MCF 10A (cell line): ENCODE results near the genes IL21R and SBK1.

- PRO-cap, result no peak
- RRBS, result 8% methylated on average over 15 of the region's 69 CpGs
These were observed 43.2 kb downstream of the C16orf82 start for GRCh38 chr16:27109565-27110781.

DNA sequence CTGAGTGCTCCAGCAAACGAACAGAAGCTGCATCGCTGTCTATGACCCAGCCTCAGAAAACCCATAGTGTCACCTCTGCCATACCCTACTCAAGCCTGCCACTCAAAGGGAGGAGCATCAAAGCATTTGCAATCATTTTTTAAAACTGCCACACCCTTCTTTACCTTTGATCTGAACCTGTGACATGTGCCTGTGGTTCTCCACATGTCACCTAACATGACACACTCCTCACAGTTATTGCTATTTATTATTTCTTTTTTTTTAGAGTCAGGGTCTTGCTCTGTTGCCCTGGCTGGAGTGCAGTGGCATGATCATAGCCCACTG is 7.3 kb upstream of the KDM8 start:
- PRO-cap, result no peak
- RRBS, result no CpG with 5 or more reads among the region's 2 CpGs

- PRO-cap, result no peak
- RRBS, result no CpG with 5 or more reads among the region's 10 CpGs
These were observed 4.6 kb upstream of the KDM8 start for GRCh38 chr16:27198608-27199212.

GRCh38 chr16:27199748-27200286 is 3.5 kb upstream of the KDM8 start:
- PRO-cap, result no peak
- RRBS, result no CpG with 5 or more reads among the region's 2 CpGs

GRCh38 chr16:27222689-27223291 is 19.5 kb downstream of the KDM8 start:
- PRO-cap, result no peak
- RRBS, result no CpG with 5 or more reads among the region's 17 CpGs

DNA sequence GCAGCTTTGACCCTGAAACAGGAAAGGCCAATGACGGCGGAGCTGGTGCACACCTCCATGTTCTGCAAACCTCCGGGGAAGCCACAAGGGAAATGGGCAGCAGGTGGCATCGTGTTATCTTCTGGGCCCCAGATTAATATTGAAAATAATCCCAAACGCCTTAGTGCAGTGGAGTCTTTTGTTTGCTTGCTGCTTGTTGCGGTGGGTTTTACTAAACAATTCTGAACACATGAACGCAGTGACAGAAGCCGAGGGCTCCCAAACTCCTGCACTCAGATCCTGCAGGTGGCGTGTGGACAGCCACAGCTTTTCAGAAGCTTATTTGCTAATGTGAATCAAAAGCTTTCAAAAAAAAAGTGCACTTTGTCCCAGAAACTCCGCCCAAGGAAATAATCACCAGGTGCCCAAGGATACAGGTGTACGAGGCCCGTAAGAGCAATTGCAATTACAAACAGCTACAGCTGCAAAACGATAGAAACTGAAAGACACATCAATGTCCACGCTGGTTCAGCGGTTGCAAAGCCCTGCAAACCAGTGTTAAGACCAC is 22.6 kb downstream of the KDM8 start:
- PRO-cap, result no peak
- RRBS, result no CpG with 5 or more reads among the region's 15 CpGs

- PRO-cap, result no peak
- RRBS, result 92% methylated on average over 9 of the region's 27 CpGs
These were observed 25.7 kb downstream of the KDM8 start for GRCh38 chr16:27228538-27229825.

DNA sequence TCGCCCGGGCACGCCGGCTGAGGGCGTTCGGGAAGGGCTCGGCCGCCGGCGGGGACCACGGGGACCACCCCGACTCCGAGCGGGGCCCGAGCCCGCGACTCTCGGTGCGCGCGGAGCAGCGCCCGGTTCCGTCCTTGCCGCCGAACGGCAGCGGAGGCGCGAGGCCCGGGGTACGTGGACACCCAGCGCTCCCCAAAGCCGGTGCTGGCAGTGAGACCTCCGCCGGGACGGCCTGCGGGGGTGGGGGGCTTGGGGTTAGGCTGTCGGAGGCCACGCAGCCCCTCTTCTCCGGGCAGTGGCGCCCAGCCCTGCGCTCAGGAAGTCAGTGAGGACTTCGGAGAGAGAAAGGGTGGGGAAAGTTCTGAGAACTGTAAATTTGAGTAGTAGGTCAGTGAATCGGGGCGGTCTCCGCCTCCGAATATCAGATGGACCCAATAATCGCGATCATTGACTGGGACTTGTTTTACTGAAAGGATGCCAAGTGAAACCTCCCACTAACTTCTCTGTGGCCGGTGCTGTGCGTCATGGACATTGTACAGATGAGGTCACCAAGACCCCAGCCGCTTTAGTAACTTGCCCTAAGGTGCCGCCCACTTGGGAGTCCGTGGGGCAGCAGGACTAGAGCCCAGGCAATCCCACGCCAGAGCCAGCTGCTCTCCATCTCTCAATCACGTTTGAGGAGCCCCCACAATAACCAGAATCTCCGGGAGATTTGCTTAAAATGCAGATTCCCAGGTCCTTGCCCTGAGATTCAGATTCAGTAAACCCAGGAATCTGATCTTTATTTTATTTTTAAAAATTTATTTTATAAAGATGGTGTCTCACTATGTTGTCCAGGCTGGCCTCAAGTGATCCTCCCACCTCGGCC is 522 bp downstream of the IL4R start:
- PRO-cap, result bidirectional peak, plus-strand start at position 593 of the sequence, minus-strand start at position 420 of the sequence
- RRBS, result 1% methylated on average over 30 of the region's 59 CpGs

DNA sequence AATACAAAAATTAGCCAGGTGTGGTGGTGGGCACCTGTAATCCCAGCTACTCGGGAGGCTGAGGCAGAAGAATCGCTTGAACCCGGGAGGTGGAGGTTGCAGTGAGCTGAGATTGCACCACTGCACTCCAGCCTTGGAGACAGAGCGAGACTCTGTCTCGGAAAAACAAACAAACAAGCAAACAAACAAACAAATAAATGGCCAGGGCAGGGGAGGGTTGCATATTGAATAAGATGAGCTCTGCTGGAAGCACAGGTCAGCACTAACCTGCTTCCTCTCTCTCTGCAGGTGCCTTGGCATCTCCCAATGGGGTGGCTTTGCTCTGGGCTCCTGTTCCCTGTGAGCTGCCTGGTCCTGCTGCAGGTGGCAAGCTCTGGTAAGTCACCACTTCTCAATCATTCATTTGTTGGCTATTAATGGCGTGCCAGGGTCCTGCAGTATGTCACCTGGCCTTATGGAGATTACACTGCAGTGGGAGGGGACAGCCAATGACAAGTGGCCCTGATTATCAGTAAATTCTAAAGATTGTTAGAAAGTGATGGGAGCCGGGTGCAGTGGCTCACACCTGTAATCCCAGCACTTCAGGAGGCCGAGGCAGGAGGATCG is 26.2 kb downstream of the IL4R start:
- PRO-cap, result no peak
- RRBS, result no CpG with 5 or more reads among the region's 9 CpGs

DNA sequence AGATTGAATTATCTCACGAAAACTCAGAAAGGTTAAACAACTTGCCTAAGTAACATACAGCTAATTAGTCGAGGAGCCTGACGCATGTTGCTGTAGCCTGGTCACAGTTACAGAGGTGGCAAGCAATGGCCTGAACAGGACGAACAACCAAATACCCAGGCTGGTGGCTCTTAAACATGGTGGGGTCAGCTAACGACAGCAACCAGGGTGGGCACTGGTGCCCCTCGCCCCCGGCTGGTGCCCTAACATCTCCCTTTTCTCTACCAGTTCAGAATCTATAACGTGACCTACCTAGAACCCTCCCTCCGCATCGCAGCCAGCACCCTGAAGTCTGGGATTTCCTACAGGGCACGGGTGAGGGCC is 38.5 kb downstream of the IL4R start:
- PRO-cap, result no peak
- RRBS, result no CpG with 5 or more reads among the region's 11 CpGs

DNA sequence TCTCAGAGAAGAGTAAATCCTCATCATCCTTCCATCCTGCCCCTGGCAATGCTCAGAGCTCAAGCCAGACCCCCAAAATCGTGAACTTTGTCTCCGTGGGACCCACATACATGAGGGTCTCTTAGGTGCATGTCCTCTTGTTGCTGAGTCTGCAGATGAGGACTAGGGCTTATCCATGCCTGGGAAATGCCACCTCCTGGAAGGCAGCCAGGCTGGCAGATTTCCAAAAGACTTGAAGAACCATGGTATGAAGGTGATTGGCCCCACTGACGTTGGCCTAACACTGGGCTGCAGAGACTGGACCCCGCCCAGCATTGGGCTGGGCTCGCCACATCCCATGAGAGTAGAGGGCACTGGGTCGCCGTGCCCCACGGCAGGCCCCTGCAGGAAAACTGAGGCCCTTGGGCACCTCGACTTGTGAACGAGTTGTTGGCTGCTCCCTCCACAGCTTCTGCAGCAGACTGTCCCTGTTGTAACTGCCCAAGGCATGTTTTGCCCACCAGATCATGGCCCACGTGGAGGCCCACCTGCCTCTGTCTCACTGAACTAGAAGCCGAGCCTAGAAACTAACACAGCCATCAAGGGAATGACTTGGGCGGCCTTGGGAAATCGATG is 38.2 kb upstream of the IL21R start:
- PRO-cap, result no peak
- RRBS, result no CpG with 5 or more reads among the region's 14 CpGs

GRCh38 chr16:27401864-27402759 is at the start of gene IL21R:
TSS of gene IL21R (plus strand) at chr16:27402174.
- PRO-cap, result no peak
- RRBS, result no CpG with 5 or more reads among the region's 23 CpGs

GRCh38 chr16:27402760-27403250 is 831 bp downstream of the IL21R start:
- PRO-cap, result no peak
- RRBS, result no CpG with 5 or more reads among the region's 15 CpGs

DNA sequence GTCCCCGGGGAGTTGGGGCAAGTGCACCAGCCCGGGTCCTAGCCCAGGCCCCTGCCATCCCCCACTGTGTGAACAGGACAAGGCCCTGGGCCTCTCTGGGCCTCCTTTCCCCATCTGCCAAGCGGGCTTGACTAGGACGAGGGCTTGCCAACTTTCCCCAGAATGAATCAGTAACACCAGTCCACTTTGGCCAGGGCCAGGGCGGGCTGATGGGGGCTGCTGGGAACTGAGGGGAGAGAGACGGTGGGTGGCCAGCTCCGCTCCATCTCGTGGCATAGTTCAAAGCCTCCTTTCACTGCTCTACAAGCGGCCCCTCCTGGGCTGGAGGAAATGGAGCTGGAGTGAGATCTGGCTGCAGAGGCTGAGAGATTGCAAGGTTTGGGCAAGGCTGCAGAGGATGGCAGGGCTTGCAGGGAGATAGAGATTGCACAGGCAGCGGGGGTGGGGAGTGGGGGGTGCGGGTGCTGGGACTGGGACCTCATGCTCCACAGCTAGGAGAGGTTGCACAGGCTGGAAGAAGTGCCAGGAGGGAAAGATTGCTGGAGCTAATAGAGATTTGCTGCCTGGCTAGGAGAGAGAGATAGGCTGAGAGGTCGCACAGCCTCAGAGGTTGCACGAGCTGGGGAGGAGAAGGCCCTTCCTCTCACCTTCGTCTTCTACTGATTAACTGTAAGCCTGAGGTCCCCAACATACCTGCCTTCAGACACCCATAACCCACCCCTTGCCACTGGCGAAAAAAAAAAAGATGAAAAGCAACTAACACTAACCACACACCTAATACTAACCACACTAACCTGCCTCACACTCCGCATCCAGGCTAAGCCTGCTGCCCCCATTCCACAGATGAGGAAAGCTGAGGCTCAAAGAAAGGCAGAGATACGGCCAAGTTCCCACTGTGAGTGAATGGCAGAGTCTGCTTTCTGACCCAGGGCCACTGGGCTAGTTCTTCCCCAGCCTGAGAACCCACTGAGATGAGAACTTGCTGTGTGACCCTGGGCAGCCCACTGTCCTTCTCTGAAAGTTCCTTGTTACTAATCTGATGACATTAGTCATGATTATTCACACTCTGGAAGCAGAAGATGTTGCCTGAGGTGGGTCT is 4.3 kb downstream of the IL21R start:
- PRO-cap, result no peak
- RRBS, result no CpG with 5 or more reads among the region's 17 CpGs

GRCh38 chr16:27547382-27547665 is 2.4 kb downstream of the GTF3C1 start:
- PRO-cap, result no peak
- RRBS, result no CpG with 5 or more reads among the region's 4 CpGs

DNA sequence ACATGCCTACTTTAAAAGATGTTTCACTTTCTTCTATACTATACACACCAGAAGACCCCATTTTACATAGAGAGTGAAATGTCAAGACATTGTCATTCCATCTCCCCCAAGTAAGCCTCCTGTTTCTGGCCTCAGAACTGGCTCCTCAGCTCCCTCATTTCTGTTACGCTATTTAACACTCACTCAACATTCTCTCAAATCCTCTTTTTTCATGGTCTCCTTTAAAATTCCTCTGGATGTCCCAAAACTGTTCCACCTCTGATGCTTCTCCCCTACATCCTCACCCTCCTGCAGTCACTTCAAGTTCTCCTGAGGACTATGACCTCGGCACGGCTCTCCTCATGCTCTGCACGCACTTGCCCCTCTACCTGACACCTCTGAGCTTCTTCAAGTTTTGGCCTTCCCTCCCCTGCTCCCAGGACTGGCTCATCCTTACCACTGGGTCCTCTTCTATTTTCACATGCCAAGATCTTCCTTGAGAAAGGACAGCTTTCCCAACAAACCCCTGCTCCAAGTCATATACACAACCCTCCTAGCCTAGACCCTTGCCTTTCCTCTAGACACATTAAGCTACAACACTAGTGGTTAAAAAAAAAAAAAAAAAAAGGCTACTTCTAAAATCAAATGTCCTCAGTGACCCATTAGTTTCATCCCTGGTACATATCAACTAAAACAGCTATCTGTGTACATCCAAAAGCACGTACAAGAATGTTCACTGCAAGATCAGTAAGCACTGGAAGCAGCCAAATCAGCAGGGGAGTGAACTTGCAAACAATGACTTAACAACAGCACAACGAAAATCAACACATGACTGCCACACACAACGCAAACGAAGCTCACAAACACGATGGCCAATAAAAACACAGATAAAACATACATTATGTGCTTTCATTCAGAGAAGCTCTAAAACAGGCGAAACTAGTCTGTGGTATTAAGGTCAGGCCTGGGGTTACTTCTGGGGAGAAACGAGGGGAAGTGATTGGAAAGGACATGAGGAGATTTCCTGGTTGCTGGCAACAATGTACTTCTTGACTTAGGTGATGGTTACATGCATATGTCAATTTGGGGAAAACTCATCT is 60.8 kb downstream of the XPO6 start:
- PRO-cap, result no peak
- RRBS, result no CpG with 5 or more reads among the region's 11 CpGs

- PRO-cap, result no peak
- RRBS, result no CpG with 5 or more reads among the region's 9 CpGs
These were observed 39.5 kb downstream of the XPO6 start for GRCh38 chr16:28172217-28172737.

GRCh38 chr16:28175489-28176158 is 36.1 kb downstream of the XPO6 start:
- PRO-cap, result no peak
- RRBS, result no CpG with 5 or more reads among the region's 7 CpGs

DNA sequence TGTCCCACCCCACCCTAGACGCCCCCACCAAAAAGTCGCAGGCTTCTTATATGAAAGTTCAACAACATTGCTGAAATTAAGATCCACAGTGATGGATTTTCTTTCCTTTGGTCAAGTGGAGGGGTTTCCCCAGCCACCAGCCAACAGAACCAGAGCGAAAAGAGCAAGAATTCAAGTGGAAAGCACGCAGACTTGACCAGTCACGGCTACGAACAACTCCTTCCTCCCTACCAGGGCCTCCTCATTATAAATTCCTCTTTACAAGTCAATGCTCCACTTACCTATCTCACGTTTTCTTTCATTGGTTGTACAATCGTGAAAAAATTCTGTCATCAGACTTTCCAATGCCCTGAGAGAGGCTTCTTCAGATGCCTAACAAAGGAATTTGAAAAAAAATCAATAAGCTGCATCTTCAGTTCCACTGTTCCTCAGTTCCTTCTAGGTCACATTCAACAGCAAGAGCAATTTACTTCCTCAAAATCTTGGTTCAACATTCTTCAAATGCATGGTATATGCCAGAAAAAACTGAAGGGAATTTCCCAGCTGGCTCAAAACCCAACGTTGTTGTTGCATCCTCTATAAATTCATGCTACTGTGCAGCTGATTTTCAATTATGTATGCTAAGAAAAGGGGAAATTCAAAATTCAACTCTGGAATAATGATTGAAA is 31.0 kb downstream of the XPO6 start:
- PRO-cap, result no peak
- RRBS, result no CpG with 5 or more reads among the region's 9 CpGs

DNA sequence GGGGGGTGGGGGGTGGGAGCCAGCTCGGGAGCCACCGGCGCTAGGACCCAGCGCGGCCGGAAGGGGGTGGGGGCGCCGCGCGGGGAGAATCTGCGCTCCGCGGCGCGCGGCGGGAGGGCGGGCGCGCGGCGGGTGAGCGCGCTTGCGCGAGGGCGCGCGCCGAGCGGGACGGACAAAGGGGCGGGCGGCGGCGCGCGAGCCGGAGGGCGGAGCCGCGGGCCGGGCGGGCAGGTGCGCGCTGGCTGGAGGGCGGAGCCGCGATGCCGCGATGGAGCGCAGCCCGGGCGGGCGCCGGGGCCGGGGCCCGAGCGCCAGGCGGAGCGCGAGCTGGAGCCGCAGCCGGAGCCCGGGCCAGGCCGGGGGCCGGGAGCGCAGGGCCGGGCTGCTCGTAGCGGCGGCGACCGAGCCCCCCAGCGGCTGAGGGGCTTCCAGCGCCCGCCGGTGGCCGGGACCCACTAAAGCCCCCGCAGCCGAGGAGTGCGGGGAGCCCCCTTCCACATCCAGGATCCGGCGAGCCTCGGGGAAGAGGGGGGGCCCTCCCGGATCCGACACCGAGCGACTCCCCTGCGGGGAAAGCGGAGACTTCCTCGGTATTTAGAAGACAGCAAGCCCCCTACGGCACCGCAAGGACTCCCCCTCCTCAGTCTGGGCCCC is at the start of gene SBK1:
SBK1 (plus strand) TSS at position 260 of the 654 bp plus-strand sequence.
- PRO-cap, result bidirectional peak, plus-strand start at position 260 of the sequence, minus-strand start at position 92 of the sequence
- RRBS, result 1% methylated on average over 28 of the region's 94 CpGs